Breast epithelium (tissue), 2 donors: ENCODE measurements around the genes GPHA2, ZFPL1 and SYVN1.

DNA sequence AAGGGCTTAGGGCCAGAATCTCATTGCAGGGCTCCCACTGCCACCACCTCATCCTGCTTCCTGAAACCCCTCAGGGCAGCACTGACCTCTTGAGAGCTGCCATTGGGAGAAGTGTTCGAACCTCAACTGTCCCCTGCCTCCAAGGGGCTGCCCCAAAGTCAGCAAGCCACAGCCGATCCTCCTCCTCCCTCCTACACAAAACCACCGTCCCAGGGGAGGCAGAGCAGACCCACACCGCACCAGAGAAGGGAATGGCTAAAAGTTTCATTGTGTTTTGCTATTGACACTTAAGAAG is 1.1 kb downstream of the EHD1 start:
- PRO-cap, result no peak
- RAMPAGE, long total RNA, 2 experiments, result no peak in any of the 2 experiments

GRCh38 chr11:64892107-64892525 is 13.7 kb upstream of the EHD1 start:
- PRO-cap, result no peak
- RAMPAGE, long total RNA, 2 experiments, result no peak in any of the 2 experiments

- PRO-cap, result no peak
- RAMPAGE, long total RNA, 2 experiments, result no peak in any of the 2 experiments
Measured at GRCh38 chr11:64892966-64893738, 14.7 kb upstream of the EHD1 start.

- PRO-cap, result no peak
- RAMPAGE, long total RNA, 2 experiments, result no peak in any of the 2 experiments
Measured at GRCh38 chr11:64908295-64908688, 8.7 kb downstream of the ATG2A start.

GRCh38 chr11:64935753-64936394 is at the start of gene GPHA2:
TSS of gene GPHA2 (minus strand) at chr11:64935893.
- PRO-cap, result no peak
- RAMPAGE, long total RNA, 2 experiments, result no peak in any of the 2 experiments

GRCh38 chr11:64971681-64971895 is 320 bp downstream of the MAJIN start:
- PRO-cap, result no peak
- RAMPAGE, long total RNA, 2 experiments, result no peak in any of the 2 experiments

DNA sequence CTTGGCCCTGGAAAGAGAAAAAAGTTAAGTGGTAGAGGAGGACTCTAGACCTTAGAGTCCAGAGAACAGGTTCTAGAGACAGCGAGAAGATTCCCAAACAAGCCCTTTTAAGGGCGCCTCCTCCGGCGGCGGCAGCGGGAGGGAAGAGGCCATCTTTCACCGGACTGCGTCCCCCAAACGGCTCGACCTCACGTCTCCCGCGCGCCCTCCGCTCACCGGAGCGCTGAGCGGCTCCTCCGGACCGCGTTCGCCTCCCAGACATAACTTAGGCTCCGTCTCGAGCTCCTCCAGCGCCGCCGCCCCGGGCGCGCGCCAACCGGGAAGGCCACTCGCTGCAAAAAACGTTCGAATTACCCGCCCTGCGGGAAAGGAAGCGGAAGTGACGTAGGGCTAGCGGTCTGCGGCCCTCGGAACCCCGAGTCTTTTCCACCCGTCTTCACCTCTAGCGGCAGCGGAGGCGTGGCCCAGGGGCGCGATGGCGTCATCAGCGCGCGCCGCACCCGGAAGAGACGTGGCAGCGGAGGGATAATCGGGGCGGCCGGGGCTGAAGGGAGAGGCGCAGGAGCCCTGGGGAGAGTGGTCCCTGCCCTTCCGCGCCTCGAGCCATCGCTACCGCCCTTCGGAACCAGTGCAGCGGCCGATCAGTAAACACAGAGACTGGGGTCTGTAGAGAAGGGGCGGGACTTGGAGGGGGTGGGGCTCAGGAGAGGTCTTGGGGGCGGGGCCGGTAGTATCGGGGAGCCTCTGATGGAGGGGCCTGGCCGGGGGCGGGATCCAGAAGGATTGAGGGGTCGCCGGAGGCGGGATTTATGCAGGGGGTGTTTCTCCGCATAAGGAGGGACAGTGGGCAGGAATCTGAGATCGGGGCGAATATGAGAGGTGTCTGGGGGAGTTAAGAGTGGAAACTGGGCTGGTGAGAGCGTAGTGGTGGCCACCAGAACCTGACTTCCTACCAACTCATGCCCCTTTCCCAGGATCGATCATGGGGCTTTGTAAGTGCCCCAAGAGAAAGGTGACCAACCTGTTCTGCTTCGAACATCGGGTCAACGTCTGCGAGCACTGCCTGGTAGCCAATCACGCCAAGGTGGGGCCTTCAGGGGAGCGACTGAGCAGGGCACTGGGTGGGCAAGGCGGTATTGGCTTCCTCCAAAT is at the start of gene ZFPL1:
Gene ZFPL1, plus strand, starts transcription at position 506 of the 1,152 bp plus-strand sequence.
- PRO-cap, result bidirectional peak, plus-strand start at position 528 of the sequence, minus-strand start at position 440 of the sequence
- RAMPAGE, long total RNA, 2 experiments, result start-site peak on the plus strand in 1 of 2 experiments, centred at position 528 of the sequence, 218 reads per replicate

GRCh38 chr11:65102507-65102790 is 6.4 kb downstream of the VPS51 start:
- PRO-cap, result no peak
- RAMPAGE, long total RNA, 2 experiments, result no peak in any of the 2 experiments

GRCh38 chr11:65113079-65113670 is 1.5 kb downstream of the TM7SF2 start:
- PRO-cap, result no peak
- RAMPAGE, long total RNA, 2 experiments, result no peak in any of the 2 experiments

DNA sequence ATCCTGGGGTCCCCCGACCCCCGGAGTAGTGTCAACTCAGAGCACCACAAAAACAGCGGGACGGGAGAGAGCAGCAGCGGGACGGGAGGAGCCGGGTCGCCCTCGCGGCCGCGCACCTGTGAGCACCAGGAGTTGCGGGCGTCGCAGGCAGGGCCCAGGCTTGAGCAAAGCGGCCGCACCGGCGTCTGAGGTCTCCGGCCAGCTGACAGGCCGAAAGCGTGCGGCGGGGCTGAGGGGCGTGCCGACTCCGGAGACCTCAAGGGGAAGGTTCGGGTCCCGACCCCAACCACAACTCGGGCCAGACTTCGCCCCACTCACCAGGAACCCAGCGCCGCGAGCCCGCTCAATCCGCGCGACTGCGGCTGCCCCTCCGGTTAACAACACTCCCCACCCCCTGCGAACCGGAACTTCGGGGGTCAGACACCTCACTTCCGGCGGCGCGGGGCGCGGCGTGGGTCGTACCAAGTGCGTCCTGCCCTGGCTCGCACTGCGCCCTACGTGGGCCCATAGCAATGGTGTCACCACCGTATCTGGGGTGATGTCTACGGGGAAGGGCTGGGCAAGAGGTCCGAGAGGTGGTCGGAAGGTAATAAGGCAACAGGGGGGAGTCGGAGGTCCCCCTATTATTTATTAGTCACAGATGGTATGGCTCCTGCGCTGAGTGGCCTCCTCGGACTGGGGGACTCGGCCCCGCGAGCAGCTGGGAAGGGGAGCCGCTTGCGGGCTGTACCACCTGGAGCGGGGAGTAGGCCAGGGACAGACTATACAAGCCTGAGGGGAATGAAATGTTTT is at the start of gene SYVN1:
Gene SYVN1, minus strand, starts transcription at position 382 of the 792 bp plus-strand sequence.
- PRO-cap, result bidirectional peak, plus-strand start at position 428 of the sequence, minus-strand start at position 398 of the sequence; bidirectional peak, plus-strand start at position 673 of the sequence, minus-strand start at position 677 of the sequence
- RAMPAGE, long total RNA, 2 experiments, result start-site peak on the plus strand in 1 of 2 experiments, centred at position 447 of the sequence, 6 reads per replicate

- PRO-cap, result no peak
- RAMPAGE, long total RNA, 2 experiments, result no peak in any of the 2 experiments
Measured at GRCh38 chr11:65183450-65184698, 2.1 kb downstream of the CAPN1 start.

- PRO-cap, result bidirectional peak, plus-strand start at chr11:65421384, minus-strand start at chr11:65421353
- RAMPAGE, long total RNA, 2 experiments, result start-site peak on the plus strand in 1 of 2 experiments, at chr11:65421413-65421456 at its widest, 54 reads per replicate
Measured at GRCh38 chr11:65420933-65421919, 34.8 kb downstream of the FRMD8 start.

GRCh38 chr11:65432042-65432923 is 45.8 kb downstream of the FRMD8 start:
- PRO-cap, result no peak
- RAMPAGE, long total RNA, 2 experiments, result no peak in any of the 2 experiments

- PRO-cap, result unidirectional peak, plus-strand start at chr11:65438050
- RAMPAGE, long total RNA, 2 experiments, result no peak in any of the 2 experiments
Measured at GRCh38 chr11:65437245-65438367, 51.2 kb downstream of the FRMD8 start.

GRCh38 chr11:65467789-65468448 is 57.0 kb upstream of the SCYL1 start:
- PRO-cap, result no peak
- RAMPAGE, long total RNA, 2 experiments, result no peak in any of the 2 experiments

GRCh38 chr11:65487774-65488804 is 36.8 kb upstream of the SCYL1 start:
- PRO-cap, result no peak
- RAMPAGE, long total RNA, 2 experiments, result no peak in any of the 2 experiments

GRCh38 chr11:65489701-65490293 is 35.1 kb upstream of the SCYL1 start:
- PRO-cap, result unidirectional peak, minus-strand start at chr11:65489857
- RAMPAGE, long total RNA, 2 experiments, result no peak in any of the 2 experiments

GRCh38 chr11:65498483-65499186 is 26.2 kb upstream of the SCYL1 start:
- PRO-cap, result unidirectional peak, minus-strand start at chr11:65498609; unidirectional peak, plus-strand start at chr11:65499045
- RAMPAGE, long total RNA, 2 experiments, result start-site peak on the plus strand in 1 of 2 experiments, at chr11:65499041-65499046 at its widest, 38,410 reads per replicate

DNA sequence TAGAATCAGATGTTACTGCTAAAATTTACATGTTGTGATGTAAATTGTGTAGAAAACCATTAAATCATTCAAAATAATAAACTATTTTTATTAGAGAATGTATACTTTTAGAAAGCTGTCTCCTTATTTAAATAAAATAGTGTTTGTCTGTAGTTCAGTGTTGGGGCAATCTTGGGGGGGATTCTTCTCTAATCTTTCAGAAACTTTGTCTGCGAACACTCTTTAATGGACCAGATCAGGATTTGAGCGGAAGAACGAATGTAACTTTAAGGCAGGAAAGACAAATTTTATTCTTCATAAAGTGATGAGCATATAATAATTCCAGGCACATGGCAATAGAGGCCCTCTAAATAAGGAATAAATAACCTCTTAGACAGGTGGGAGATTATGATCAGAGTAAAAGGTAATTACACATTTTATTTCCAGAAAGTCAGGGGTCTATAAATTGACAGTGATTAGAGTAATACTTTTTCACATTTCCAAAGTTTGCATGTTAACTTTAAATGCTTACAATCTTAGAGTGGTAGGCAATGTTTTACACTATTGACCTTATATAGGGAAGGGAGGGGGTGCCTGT is 21.3 kb upstream of the SCYL1 start:
- PRO-cap, result no peak
- RAMPAGE, long total RNA, 2 experiments, result no peak in any of the 2 experiments

GRCh38 chr11:65505727-65506453 is 19.0 kb upstream of the SCYL1 start:
- PRO-cap, result no peak
- RAMPAGE, long total RNA, 2 experiments, result no peak in any of the 2 experiments